Epithelial cell of prostate (primary cell): ENCODE data around the gene CTAGE1.

DNA sequence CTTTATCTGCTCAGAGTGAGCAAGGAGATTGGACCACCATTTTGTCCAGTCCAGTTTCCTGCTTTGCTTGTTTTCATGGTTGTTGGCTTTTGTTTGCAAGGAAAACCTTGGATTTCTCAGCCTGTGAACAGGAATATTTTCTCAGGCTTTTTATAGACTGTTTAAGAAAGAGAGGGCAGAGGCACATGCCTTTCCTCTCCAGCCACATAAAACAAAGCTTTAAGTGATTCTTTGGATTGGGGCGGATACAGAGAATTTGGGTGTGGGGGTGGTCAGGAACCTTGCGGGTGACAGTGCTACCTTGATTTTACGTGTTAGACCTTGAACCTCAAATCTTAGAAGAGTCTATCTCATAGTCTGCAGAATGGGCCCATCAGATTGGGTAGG, 28.8 kb downstream of the CTAGE1 start:
- RRBS: no CpG with 5 or more reads among the region's 3 CpGs

- RRBS: 93% methylated on average over 5 of the region's 21 CpGs
These were observed at the start of gene CTAGE1 for GRCh38 chr18:22417604-22418071. Gene CTAGE1 (minus strand): TSS chr18:22417915.

- RRBS: no CpG with 5 or more reads among the region's 10 CpGs
These were observed 5.3 kb upstream of the CTAGE1 start for GRCh38 chr18:22422828-22423604.

DNA sequence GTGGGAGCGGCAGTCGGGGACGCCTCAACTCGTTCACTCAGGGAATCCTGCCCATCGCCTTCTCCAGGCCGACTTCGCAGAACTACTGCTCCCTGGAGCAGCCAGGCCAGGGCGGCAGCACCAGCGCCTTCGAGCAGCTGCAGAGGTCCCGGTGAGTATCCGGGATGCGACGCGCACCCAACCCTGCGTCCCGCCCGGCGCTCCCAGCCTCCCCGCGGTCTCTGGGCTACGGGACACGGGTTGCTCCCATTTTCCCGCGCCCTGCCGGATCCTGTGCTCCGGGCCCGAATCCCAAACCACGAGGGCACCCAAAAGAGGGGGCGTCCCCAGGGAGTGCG, 1.1 kb downstream of the CABLES1 start:
- RRBS: 2% methylated on average over 9 of the region's 31 CpGs

DNA sequence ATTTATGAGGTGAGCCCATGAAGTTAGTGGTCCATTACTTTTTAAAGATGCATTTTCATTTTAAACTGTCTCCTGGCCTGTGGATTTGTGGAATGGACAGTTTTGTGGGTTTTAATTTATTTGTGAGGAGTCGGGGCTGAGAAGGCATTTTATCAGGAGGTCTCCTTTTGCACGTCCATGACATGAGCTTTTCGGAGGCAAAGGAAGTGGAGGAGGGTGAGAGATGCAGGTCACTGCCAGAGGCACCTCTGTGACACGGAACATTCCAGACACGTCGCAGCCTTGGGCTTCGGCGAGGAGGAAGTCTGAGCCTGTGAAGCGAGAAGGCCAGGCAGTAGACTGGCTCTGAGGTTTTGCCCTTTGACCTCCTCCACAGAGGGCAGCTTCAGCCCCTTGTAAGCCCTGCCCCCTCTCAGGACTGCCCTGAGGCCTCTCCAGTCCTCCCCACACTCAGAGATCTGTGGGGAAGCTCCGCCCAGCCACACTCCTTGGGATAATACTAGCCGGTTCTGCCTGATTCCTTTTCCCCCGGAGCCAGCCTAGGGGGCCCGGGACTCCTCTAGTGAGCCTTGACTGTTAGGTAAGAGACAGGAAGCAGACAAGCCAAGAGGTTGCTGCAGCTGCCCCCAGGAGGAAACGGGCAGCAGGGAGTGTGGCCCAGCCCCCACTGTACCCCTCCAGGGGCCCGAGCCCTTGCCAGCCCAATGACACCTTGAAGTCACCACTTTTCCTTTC, 124.3 kb downstream of the CABLES1 start:
- RRBS: no CpG with 5 or more reads among the region's 15 CpGs

GRCh38 chr18:23460891-23461547, 7.9 kb downstream of the RIOK3 start:
- RRBS: no CpG with 5 or more reads among the region's 3 CpGs

DNA sequence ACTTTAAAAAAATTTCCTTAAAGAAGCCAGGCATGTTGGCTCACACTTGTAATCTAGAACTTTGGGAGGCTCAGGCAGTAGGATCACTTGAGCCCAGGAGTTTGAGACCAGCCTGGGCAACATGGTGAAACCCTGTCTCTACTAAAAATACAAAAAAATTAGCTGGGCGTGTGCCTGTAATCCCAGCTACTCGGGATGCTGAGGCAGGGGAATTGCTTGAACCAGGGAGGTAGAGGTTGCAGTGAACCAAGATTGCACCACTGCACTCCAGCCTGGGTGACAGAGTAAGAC, 22.0 kb downstream of the RIOK3 start:
- RRBS: no CpG with 5 or more reads among the region's 2 CpGs

- RRBS: no CpG with 5 or more reads among the region's 14 CpGs
These were observed 16.8 kb downstream of the RMC1 start for GRCh38 chr18:23519954-23520731.

GRCh38 chr18:23584131-23585007, 1.9 kb downstream of the NPC1 start:
- RRBS: no CpG with 5 or more reads among the region's 13 CpGs

DNA sequence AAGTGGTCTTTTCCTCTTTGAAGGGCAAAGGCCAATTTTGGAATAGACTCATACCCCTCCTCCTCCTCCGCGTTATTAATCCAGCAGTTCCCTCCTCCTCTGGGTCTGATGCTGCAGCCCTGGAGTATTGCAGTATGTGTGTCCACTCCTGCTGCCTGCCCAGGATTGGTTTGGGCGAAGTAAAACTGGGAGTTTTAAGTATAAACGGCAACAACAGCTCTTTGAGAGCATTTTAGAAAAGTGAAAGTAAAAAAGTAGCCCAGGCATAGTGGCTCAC, 617 bp upstream of the ANKRD29 start:
- RRBS: no CpG with 5 or more reads among the region's 4 CpGs

DNA sequence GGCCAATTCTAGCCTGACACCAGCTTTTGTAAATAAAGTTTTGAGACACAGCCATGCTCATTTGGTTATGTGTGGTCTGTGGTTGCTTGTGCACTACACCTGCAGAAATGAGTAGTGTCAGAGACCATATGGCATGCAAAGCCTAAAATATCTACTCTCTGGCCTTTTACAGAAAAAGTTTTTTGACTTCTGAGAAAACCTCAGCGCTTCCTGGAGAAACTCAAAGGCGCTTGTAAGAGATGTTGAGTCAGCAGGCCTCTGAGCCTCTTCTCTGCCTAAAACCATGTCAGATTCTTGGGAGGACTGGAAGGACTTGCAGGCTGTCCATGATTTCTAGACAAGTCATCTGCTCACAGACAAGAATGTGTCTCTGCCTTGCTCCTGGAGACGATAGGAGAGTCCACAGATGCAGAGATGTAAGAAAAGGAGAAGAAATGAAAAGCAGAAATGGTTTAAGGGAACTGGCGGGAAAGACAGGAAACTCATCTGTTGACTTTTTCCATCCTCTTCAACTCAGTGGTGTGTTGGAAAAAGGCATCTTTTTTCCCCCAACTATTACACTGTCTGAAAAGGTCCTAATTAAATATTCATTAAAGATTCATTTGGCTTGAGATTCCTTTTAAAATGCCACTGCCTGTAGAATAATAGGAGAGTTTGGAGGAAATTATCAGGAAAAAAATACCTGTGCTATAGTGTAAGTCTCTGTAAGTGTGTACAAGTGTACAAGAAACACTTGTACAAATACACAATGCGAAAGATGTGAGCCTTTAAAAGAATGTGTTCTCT, 5.3 kb downstream of the TTC39C start:
- RRBS: no CpG with 5 or more reads among the region's 5 CpGs

DNA sequence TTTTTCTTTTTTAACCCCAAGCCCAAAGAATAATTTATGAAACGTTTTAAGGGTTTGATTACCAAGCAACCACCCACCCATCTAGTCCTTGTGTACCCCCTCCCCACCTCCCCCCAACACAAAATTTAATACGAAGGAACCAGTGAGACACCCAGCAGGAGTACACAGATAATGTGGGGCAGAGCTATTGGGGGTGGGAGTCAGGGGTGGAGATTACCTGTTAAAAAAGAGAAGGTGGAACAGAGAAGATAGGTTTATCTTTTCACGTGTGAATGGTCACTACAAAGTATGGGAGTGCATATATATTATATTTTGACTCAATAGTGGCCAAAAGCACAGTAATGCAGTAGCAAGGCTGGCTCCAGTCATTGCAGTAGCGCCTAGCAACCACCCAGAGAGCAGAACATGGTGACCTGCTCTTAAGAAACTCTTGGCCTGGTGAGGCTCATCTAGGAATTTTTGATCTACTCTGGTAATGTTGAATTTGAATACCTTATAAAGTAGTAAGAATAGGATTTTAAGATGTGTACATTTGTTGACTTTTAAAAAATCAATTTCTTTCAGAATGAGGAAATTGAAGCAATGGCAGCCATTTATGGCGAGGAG, 988 bp downstream of the IMPACT start:
- RRBS: no CpG with 5 or more reads among the region's 5 CpGs

GRCh38 chr18:24914346-24914831, 437.6 kb downstream of the ZNF521 start:
- RRBS: no CpG with 5 or more reads among the region's 3 CpGs

GRCh38 chr18:25503519-25504060, 151.6 kb upstream of the ZNF521 start:
- RRBS: no CpG with 5 or more reads among the region's 12 CpGs

- RRBS: no CpG with 5 or more reads among the region's 4 CpGs
These were observed 323.5 kb upstream of the ZNF521 start for GRCh38 chr18:25675366-25675975.

DNA sequence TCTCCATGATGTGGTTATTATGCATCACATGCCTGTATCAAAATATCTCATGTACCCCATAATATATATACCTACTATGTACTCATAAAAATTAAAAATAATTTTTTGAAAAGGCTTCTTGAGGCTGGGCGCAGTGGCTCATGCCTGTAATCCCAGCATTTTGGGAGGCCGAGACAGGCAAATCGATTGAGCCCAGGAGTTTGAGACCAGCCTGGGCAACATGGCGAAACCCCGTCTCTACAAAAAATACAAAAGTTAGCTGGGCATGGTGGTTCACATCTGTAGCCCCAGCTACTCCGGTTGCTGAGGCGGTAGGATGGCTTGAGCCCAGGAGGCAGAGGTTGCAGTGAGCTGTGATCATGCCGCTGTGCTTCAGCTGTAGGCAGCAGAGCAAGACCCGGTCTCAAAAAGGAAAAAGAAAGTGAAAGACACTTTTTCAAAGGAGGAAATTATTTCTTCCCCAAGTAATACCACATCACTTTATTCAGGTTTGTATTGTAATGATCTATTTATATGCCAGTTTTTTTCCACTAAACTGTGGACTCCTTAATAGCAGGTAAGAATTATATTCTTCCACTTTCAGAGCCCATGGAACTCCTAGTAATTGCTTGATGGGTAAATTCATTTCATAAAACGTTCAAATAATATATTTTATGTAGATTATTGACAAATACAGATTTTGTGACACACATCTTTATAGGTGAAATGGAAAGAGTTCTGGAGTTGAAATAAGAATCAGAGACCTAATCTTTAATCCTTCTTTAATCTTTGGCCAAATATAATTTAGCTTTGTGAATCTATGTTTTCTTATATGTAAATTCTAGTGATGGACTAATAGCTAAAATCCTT, 35.7 kb upstream of the TAF4B start:
- RRBS: 62% methylated on average over 1 of the region's 10 CpGs

- RRBS: 2% methylated on average over 24 of the region's 31 CpGs
These were observed 1.3 kb upstream of the KCTD1 start for GRCh38 chr18:26549723-26550038.

DNA sequence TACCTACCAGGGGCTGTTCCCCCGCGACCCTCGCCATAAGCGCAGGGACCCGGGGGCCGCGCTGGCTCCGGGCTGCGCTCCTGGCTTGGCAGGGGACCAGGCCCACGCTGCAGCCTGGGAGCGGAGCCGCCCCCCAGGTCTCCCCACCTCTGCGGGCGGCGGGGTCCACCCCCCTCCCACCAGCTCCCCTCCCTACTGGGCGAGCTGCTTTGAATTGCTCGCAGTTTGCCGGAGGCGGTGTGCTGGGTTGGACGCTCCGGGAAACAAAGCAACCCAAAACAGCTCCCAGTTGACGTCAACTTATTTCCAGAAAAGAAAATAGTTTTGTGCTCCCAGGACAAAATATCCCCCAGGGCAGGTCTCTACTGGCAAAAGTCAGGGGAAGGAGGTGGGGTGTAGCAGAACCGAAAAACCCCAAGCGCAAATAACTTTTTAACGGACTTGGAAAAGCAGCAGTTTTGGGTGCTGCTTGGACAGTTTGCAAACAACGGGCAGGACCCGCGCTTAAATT, 2.6 kb upstream of the KCTD1 start:
- RRBS: under 1% methylated on average over 5 of the region's 28 CpGs

DNA sequence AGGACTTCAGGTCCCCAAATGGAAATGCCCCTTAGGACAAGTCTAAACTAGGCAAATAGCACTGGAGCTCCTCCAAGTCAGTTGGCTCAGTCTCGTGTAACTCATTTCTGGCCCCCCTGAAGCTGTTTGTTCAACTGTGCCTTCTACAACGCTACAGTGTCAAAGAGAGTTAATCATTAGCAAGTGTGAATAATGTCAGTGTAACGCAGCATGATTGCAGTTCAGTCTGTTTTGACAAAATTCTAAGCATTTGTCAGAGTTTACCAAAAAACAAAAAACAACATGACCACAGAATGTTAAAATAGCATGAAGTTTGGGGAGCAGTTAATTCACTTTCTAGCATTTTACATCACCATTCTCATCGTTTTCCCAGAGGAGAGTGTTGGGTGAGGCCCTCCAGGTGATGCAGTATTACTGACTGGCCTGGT, 108.1 kb downstream of the AQP4 start:
- RRBS: no CpG with 5 or more reads among the region's 4 CpGs